H7 (cell line): ENCODE results near the genes AARS1, COG4 and MTSS2.

- RAMPAGE, long total RNA: no peak
Measured at GRCh38 chr16:69942144-69942666, 8.9 kb upstream of the CLEC18A start.

GRCh38 chr16:69964898-69965662 lies 13.9 kb downstream of the CLEC18A start:
- RAMPAGE, long total RNA: no peak

- RAMPAGE, long total RNA: no peak
Measured at GRCh38 chr16:70225668-70226149, 26.0 kb downstream of the EXOSC6 start.

- RAMPAGE, long total RNA: no peak
Measured at GRCh38 chr16:70249593-70250464, 1.9 kb downstream of the EXOSC6 start.

GRCh38 chr16:70252391-70252680 lies 596 bp upstream of the EXOSC6 start:
- RAMPAGE, long total RNA: no peak

DNA sequence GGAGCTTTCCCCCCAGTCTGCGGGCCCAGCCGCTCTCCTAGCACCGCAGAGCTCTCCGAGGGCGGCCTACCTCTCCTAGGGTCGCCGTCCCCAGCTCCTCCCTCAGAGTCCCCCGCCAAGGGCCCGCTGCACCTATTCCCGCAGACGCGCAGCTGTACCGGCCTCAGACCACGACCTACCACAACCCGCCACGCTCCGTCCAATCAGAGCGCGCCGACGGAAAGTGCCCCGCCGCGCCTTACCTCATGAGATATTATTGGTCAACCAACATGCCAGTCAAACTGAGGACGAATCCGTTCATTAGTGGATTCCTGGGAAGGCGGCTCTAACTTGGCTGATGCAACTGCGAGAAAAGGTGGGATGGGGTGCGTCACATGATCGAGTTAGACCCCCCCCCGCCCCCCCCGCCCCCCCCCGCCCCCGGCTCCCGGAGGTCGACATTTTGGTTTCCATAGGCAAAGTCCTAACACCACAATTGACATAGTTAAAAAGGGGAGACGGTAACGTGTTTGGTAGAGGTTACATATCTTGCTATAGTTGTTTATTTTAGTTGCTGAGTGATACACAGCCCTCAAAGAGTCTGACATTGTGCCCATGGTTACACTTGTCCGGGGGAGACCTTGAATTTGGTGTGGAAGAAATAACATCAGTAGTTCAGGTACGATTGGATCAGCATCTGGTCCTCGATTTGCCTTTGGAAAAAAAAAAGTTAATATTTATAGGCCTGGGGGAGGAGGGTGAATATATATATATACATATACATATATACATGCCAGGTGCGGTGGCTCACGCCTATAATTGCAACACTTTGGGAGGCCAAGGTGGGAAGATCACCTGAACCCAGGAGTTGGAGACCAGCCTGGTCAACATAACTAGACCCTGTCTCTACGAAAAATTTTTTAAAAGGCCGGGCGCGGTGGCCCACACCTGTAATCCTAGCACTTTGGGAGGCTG lies at the start of gene AARS1:
Gene AARS1 (minus strand): TSS at position 156 of the 954 bp plus-strand sequence.
- RAMPAGE, long total RNA: start-site peak on the minus strand centred at position 120 of the sequence, 57 bp wide, 269 reads

- RAMPAGE, long total RNA: no peak
Measured at GRCh38 chr16:70432415-70433140, 6.3 kb downstream of the ST3GAL2 start.

DNA sequence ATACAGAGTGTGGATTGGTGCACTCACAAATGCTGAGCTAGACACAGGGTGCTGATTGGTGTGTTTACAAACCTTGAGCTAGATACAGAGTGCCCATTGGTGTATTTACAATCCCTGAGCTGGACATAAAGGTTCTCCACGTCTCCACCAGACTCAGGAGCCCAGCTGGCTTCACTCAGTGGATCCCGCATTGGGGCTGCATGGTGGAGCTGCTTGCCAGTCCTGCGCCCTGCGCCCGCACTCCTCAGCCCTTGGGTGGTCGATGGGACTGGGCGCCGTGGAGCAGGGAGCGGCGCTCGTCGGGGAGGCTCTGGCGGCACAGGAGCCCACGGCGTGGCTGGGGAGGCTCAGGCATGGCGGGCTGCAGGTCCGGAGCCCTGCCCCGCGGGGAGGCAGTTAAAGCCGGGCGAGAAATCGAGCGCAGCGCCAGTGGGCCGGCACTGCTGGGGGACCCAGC lies 3.8 kb upstream of the FCSK start:
- RAMPAGE, long total RNA: no peak

- RAMPAGE, long total RNA: start-site peak on the minus strand at chr16:70523540-70523554, 134 reads
Measured at GRCh38 chr16:70522929-70523696, at the start of gene COG4. COG4 (minus strand) TSS chr16:70523554.

DNA sequence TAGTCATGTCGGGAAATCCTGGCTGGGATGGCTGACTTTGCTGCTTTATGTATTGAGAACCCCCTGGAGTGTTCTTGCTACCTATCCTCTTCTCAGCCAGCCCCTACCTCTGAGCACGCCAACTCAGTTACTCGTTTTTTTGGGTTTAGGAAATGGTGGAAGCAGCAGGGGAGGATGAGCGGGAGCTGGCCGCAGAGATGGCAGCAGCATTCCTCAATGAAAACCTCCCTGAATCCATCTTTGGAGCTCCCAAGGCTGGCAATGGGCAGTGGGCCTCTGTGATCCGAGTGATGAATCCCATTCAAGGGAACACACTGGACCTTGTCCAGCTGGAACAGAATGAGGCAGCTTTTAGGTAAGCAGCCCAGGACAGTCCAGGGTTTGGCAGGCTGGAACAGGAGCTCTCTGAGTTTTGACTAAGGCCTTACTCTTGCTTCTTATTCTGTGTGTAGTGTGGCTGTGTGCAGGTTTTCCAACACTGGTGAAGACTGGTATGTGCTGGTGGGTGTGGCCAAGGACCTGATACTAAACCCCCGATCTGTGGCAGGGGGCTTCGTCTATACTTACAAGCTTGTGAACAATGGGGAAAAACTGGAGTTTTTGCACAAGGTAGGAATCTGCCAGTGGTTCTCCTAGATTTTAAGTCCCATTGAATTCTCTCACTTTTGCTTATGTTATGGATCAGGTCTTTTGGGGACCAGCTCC lies 41.5 kb downstream of the SF3B3 start:
- RAMPAGE, long total RNA: no peak

DNA sequence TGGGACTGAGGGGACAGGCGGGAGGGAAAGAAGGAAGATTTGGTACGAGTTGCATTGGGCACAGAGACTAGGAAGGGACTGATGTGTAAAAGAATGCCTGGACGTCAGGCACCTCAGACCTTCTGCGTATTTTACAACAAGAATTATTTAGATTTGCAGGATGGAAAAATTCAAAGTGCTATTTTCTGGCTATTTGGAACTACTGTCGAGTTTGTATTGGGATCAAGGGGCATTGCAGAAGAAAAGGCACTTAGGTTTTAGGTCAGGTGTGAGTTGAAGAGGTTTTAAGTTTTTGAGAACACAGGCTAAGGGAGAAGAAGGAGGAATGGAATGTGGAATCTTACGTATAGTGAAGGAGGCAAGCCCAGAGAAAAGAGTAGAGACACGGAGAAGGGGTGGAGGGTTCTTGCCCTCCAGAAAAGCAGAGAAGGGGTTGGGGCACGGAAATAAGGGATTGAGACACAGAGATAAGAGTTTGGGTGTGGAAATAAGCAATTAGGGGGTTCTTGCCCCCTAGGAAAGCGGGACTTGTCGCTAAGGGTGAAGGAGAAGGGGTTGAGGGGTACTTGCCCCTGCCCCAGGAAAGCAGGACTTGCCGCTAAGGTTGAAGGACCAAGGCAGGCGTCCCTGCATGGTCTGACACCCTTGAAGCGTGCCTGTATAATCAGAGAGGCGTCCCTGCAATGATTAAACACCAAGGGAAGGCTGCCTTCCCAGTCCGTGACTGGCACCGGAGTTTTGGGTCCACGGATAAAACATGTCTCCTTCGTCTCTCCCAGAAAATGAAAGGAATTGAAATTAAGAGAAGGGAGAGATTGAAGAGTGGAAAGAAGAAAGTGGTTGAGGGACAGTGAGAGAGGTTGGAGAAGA lies 25.5 kb upstream of the IL34 start:
- RAMPAGE, long total RNA: no peak

DNA sequence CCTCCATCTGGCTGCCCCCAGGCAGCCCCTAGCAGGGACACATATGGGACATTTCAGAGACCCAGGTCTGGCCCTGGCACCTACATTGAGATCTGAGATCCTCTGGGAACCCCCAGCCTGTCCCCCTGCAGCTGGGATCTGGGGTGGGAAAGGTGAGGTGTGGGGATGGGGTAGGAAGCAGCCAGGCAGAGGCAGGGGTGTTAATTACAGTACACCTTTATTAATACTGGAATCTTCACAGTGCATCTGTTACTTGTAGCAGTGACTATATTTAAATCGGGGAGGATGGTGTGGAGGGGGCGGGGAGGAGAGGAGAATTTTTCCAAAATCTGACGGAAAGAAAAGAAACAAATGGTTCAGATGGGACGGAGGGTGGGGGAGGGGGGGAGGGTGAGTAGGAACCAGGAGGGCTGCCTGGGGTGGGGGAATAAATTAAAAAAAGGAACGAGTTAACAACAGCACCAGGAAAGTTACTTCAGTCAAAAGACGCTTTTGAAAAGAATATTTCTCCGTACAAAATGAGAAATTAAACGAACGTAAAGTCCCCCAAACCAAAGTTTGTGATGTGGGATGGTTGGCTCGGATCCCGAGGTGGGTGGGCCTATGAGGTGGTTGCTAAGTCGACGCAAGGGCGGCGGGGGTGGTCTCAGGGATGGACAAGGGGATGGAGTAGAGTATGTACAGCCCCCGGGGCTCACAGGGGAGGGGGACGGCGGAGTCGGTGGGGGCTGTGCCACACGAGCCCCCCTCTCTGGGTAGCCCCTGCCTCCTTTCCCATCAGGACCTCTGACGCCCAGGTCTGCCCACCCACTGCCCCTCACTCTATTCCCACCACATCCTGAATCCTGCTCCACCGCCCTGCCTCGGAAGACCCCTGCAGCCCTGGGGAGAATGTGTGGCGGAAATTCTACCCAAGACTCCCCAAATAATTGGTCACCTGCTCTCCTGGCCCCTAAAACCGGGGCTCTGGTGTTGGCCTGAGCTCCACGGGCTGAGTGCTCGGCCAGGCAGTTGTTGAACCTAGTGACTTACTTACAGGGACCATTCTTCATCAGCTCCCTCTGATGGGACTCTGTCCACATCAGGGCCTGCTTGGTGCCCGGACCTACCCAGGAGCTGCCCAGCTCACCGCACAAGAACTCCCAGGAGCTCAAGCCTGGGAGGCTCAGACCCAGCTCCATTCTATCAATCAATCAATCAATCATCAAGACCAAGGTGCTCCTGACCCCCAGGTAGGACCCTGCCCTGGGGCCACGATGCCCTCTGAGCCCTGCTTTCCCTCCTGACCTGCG lies 15.1 kb downstream of the IL34 start:
- RAMPAGE, long total RNA: no peak

- RAMPAGE, long total RNA: no peak
Measured at GRCh38 chr16:70685485-70686506, at the start of gene MTSS2. MTSS2 (minus strand) TSS chr16:70686053.

- RAMPAGE, long total RNA: no peak
Measured at GRCh38 chr16:70686909-70687489, 1.1 kb upstream of the MTSS2 start.

- RAMPAGE, long total RNA: no peak
Measured at GRCh38 chr16:70692303-70693067, 6.6 kb upstream of the MTSS2 start.

DNA sequence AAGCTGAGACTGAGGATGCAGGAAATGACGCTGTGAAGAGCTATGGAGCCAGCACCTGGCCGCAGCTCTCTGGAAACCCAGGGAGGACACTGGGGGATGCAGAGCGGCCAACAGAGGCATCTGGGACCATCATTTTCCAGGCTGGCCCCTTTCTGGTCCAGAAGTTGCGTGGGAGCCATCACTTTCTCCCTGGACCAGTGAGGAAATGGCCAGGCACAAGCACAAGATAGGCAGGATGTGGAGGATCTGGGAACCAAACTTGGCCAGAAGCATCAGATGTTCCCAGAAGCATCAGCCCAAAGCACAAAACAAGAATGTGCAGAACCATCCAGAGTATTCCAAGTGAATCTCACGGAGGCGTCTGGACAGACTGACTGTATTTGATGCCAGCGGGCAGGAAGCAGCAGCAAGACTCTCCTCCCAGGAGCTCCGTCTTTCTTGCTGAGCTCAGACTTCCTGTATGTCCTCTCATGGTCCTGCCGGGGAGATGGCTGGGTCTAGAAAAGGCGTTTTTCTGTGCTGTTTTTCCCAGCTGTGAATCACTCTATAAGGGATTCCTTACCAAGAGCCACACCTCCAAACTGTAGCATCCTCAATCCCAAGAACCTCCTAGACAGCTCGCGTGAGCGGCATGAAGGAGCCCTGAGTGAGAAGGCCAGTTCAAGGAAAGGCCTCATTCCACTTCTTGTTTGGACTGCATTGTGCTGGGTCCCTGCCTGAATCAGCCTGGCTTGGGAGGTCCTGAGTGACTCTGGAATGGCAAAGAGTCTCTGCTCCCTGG lies 49.4 kb upstream of the MTSS2 start:
- RAMPAGE, long total RNA: no peak

GRCh38 chr16:71558235-71558682 lies 18.6 kb downstream of the TAT start:
- RAMPAGE, long total RNA: no peak

GRCh38 chr16:71573453-71574286 lies 3.2 kb downstream of the TAT start:
- RAMPAGE, long total RNA: no peak

GRCh38 chr16:71590437-71591122 lies 13.7 kb upstream of the TAT start:
- RAMPAGE, long total RNA: no peak

GRCh38 chr16:71745063-71745743 lies 20.7 kb upstream of the PHLPP2 start:
- RAMPAGE, long total RNA: no peak